Mesenchymal stem cell of Wharton's jelly (primary cell): ENCODE results near the gene ESRRG.

DNA sequence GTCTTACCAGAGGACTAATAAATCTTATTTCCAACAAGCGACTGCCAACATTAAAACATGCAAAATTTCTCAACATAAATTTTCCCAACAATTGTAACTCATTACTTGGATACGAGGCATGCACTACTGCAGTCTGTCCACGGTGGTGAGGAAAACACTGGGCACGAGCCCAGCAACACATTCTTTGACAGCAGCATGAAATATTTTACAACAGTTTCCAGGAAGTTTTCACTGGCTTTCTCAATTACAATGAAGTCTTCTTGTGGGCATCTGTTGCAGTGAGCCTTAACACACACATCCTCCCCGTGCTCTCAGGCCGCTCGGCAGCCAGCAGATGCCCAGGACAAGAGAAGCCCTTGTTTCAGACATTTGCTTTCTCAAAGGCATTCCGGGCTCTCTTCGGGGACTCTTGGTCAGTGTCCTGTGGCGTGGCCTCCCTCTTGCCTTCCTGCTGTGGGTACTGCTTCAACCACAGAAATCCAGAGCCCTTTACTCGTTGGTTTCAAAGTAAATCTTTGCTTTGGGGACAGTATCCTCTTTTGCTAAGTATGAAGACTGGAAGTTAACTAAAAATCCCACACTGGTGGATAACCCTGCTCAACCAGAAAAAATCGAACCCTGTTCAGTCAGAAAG lies 262.6 kb upstream of the PROX1 start:
- CAGE, long polyA plus RNA = no peak

DNA sequence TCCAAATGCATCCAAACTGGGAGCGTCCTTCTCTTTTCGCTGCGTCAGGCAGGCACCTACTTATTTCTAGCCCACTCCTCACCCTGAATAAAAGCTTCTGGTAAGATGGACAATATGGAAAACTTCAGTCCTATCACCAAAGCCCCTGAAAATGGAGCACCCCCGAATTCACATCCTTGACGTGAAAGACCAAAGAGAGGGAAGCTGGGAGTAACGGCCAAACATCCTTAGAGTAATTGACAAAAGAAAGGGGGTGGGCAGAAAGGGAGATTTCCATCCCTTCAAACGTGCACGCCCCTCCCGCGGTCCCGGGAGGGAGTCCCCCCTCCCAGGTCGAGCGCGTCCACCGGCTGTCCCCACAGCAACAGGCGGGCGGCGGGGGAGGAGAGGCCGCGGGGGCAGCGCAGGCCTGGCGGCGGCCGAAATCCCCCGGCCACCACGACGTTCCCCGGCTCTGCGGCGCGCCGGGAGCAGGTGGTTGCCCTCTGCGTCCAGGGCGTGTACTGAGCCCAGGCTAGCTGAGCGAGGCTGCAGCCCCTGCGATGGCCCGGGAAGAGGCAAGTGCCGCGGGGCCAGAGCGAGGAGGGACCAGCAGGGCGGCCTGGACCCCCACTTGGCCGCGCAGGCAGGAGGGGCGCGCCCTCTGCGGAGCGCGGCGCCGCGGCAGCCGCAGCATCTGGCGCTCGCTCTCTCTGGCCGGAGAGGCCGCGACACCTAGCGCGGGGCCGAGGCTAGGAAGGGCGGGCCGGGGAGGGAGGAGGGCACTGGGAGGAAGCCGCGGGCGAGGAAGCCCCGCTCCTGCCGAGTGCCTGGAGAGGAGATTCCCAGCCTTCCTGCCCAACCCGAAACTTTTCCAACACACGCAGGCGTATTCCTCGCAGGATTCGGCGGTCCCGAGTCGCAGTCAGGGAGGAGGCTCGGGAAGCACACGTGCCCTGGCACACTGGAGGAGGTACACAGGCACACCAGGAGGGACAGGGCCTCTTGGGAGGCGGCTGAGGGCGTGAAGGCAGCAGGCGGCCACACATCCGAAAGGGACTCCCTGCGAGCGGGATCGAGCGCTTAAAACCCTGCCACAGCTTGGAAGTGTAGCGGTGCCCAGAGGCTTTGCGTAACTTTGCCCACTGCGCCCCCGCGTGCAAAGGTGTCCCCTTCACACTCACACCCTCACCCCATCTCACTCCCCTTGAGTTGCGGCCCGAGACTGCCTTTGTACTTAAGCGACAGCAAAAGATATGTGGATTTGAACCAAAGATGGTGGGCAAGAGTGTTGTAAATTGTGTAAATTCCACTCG lies 5.0 kb upstream of the PROX1 start:
- CAGE, long polyA plus RNA = no peak

DNA sequence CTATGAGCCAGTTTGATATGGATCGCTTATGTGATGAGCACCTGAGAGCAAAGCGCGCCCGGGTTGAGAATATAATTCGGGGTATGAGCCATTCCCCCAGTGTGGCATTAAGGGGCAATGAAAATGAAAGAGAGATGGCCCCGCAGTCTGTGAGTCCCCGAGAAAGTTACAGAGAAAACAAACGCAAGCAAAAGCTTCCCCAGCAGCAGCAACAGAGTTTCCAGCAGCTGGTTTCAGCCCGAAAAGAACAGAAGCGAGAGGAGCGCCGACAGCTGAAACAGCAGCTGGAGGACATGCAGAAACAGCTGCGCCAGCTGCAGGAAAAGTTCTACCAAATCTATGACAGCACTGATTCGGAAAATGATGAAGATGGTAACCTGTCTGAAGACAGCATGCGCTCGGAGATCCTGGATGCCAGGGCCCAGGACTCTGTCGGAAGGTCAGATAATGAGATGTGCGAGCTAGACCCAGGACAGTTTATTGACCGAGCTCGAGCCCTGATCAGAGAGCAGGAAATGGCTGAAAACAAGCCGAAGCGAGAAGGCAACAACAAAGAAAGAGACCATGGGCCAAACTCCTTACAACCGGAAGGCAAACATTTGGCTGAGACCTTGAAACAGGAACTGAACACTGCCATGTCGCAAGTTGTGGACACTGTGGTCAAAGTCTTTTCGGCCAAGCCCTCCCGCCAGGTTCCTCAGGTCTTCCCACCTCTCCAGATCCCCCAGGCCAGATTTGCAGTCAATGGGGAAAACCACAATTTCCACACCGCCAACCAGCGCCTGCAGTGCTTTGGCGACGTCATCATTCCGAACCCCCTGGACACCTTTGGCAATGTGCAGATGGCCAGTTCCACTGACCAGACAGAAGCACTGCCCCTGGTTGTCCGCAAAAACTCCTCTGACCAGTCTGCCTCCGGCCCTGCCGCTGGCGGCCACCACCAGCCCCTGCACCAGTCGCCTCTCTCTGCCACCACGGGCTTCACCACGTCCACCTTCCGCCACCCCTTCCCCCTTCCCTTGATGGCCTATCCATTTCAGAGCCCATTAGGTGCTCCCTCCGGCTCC lies 9.5 kb downstream of the PROX1 start:
- CAGE, long polyA plus RNA = no peak

GRCh38 chr1:214026821-214027412 lies 39.1 kb downstream of the PROX1 start:
- CAGE, long polyA plus RNA = no peak

GRCh38 chr1:214106303-214106703 lies 118.5 kb downstream of the PROX1 start:
- CAGE, long polyA plus RNA = no peak

DNA sequence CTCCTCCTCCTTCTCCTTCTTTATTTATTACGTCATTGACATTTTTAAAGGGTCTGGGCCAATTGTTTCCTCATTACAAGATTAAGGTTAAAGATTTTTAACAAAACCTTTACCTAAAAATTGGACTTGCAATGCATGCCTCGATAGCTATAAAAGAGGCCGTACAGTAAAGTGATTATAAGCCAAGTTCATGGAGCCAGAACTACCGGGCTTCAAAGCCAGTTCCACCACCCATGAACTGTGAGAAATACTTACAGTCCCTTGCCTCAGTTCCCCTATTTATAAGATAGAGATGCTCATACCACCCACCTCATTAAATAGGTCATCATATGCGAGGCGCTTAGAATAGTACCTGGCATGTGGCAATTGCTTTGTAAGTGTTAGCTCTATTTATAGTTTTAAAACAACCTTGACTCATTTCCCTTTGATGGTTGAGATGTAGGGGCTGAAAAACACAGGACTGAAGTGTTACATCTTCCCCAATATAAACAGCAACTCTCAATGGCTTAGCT lies 19.9 kb upstream of the SMYD2 start:
- CAGE, long polyA plus RNA = no peak

- CAGE, long polyA plus RNA = no peak
Observed at GRCh38 chr1:214337356-214338191, 56.6 kb downstream of the SMYD2 start.

- CAGE, long polyA plus RNA = no peak
Observed at GRCh38 chr1:214384292-214384800, 103.4 kb downstream of the SMYD2 start.

DNA sequence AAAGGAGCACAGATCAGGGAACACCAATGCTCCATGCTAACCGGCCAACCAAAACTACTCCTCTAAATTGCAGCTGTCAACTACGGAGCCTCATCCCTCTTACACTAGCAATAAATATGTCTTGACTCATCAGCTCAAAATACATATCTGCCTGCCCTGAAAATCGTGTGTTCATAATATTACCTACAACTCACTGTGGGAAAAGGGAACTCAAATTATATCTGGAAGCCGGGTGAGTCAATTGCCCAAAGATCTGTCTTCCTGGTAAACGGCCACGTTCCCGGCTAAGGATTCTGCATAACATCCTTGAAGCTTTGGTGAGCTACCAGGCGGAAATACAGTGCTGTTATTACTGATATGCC lies 129.1 kb downstream of the PTPN14 start:
- CAGE, long polyA plus RNA = no peak

- CAGE, long polyA plus RNA = no peak
Observed at GRCh38 chr1:214547513-214547981, 3.9 kb downstream of the PTPN14 start.

GRCh38 chr1:214548858-214549430 lies 2.5 kb downstream of the PTPN14 start:
- CAGE, long polyA plus RNA = no peak

DNA sequence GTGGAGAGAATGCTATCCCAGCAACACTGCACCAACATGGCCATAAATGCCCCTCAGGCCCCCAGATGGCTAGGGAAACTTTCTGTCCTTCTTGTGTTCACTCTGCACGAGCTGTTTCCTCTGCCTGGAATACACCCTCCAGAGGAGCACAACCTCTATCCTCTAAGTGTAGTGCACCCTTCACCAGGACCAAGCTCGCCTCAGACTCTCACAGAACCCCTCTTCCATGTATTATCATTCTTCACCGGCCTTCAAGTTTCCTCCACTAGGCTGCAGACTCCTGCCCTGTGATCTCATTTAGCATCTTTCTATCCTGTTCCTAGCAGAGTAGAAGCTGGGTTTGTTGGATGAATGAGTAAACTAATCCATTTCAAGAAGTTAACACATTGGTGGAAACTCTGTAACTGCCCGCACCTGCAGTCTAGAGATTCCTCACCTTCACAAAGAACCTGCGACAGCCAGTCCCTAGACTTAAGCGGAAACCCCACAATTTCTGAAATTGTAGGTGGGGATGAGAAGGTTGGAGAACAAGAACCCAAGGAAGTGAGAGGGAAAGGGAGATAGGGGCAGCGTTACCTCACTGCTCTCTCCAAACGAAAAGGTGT lies 1.4 kb downstream of the PTPN14 start:
- CAGE, long polyA plus RNA = no peak

GRCh38 chr1:215543161-215543839 lies 23.8 kb upstream of the KCTD3 start:
- CAGE, long polyA plus RNA = no peak

- CAGE, long polyA plus RNA = no peak
Observed at GRCh38 chr1:215595809-215596776, 29.0 kb downstream of the KCTD3 start.

GRCh38 chr1:215650468-215651037 lies 83.4 kb downstream of the KCTD3 start:
- CAGE, long polyA plus RNA = no peak

DNA sequence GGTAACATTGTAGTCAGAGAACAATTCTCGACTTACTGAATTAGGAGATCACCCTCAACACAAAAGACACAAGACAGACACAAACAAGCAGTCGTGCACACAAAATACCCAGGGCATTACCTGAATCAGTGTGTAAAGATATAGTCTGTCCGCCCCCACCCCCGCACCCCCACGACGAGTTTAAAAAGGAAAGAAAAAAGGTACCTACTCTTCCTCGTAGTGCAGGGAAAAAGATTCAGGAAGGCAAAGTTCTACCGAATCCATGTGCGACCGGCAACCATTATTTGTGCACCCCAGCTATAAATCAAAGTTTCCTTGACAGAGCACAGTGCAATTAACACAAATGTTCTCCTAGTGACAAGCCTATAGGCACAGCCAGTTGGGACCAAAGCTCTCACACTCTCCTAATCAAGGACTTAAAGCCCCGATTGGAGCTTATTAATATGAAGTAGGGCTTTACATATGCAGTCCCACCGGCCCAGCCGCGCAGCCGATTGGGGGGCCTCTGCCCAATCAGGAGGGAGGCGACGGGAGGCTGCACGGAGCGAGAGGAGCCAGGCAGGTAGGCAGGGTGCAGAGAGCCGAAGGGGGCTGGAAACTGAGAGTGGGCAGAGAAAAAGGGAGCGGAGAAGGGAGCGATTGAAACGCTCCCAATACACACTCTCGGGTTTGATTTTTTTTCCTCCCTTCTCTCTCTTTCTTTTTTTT lies at the start of gene ESRRG:
Gene ESRRG (minus strand): TSS at position 394 of the 708 bp plus-strand sequence.
- CAGE, long polyA plus RNA = no peak

DNA sequence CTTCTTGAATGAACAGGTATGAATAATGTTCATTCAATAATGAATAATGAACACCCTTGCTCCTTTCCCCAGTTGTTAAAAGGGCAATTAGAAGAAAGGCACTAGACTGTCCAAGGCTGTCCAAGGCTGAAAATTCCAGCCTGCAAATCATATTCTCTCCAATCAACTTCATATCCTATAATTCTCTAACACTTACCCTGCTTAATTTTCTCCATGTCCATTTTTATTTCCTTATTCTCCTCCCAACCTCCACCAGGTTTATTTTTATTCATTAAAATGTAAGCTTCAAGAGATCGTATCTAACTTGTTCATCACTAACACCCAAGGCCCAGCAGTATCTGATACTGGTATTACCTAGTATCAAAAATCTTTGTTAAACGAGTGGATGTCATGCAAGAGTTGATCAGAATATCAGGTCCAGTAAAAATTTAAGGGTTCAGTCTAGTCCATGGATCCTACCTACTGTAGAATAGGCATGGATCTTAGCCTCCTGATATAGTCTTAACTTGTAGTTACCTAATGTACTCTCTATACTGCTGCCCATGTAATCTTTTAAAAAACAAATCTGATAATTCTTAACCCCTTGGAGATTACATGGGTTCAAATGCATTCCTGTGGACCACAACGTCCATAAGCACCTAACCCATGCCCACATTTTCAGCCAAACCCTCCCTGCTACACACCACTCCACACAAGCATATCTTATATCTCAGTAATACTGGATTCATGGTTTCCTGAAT lies 29.1 kb downstream of the GPATCH2 start:
- CAGE, long polyA plus RNA = no peak

DNA sequence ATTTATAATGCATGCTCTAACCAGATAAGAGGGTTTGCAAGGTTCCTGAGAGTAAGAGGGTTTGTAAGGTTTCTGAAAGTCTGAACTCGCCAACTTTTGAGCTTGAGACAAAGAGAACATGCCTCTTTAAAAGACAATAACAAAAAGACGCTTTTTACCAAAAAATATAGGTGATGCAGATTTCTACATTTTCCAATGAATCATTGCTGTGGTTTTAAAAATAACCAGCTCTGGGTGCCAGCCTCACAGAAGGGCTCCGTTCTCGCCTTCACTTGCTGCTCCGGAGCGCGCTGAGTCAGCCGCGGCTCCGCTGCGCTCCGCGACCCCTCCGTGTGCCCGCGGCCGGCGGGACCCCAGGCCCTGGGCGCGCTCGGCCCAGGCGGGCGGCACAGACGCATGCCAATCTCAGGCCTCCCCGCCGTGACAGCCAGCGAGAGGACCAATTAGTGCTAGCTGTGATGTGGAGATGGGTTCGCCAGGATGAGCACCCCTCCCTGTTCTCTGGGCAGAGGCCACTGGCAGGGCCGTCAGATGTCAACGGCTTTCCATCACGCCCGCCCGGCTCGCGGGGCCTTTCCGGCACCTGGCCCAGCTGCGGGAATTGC lies 293.7 kb downstream of the SPATA17 start:
- CAGE, long polyA plus RNA = no peak

DNA sequence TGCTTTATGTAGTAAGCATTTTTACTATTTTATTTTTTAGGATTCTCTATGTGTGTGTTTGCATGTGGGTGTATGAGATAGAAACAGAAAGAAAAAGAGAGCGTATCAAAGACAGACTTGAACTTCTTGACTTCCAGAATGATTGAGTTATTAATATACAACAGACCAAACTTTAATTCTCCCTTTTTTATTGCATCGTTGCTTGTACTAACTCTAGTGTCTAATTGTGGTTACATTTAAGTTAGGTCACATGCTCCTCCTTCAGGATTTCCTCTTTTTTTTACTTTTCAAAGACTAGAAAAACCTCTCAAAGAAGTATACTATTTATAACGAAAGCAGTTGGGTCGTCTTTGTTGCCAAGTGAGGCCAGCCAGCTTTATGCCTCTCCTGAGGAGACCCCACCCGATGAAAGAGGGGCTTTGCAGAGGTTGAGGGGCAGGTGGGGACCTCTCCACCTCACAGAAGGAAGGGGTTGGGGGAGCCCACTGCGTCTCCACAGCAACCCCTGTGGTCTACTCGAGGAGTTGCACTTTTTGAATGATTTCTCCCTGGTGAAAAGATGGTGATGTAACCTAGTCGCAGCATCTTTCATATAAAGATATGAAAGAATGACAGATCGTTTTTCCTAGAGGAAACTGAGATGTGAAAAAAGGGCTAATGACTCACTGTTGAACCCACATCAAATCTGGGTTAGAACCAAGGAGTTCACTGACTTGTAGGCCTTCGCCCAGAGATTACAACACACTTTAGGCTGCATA lies 6.3 kb downstream of the TGFB2 start:
- CAGE, long polyA plus RNA = no peak

DNA sequence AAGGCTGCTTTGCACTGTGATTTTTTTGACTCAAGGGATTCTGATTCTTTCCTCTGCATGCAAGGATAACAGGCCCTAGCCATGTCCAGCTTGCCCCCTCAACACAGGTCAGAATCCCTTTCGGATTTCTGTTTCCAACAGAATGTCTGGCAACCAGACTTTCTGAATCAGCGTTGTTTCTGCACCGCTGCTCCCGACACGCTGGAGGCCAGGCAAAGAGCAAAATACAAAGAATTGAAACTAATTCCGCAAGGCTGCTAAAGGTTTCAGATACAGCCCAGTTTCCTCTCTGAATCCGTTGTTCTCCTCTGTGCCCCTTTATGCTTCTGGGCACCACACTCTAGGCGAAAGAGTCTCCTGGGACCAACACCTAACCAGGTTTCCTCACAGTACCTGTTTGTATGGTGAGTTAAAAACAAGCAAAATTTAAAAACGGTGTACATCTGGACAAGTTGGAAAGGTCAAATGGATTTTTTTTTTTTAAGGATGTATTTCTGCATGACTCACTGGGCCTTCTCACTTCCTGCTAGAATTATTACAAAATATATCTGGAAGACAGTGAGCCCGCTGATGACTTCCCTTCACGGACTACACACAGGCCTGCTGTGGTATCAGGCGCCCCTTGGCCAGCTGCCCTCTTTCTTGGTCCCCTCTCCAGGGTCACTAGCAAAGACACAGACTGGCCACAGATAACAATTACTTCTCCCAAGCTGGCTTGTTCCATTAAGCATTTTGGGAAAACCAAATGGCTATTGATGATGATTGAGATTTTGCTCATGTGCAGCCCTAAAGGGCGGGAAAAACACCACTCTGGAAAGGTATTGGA lies 118.3 kb downstream of the TGFB2 start:
- CAGE, long polyA plus RNA = no peak